Peritoneum (tissue), 1 donor: ENCODE results near the genes ANKEF1 and NDUFAF5.

GRCh38 chr20:7981853-7982341, 37.7 kb downstream of the TMX4 start:
- PRO-cap: no peak

DNA sequence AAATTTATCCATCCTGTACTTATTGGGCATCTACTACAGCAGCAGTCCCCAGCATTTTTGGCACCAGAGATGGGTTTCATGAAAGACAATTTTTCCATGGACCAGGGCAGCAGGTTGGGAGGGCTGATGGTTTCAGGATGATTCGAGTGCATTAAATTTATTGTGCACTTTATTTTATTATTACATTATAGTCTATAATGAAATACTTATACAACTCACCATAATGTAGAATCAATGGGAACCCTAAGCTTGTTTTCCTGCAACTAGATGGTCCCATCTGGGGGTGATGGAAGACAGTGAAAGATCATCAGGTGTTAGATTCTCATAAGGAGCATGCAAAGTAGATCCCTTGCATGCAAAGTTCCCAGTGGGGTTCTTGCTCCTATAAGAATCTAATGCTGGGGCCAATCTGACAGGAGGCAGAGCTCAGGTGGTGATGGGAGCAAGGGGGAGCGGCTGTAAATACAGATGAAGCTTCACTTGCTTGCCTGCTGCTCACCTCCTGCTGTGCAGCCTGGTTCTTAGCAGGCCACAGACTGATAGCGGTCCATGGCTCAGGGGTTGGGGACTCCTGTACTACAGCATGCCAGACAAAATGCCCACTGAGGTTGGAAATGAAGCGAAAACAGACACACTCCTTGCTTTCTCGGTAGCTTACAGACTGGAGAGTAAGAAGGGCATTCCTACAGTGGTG, 386.7 kb downstream of the PLCB1 start:
- PRO-cap: no peak

- PRO-cap: no peak
These were observed 468.4 kb downstream of the PLCB1 start for GRCh38 chr20:8600267-8600985.

DNA sequence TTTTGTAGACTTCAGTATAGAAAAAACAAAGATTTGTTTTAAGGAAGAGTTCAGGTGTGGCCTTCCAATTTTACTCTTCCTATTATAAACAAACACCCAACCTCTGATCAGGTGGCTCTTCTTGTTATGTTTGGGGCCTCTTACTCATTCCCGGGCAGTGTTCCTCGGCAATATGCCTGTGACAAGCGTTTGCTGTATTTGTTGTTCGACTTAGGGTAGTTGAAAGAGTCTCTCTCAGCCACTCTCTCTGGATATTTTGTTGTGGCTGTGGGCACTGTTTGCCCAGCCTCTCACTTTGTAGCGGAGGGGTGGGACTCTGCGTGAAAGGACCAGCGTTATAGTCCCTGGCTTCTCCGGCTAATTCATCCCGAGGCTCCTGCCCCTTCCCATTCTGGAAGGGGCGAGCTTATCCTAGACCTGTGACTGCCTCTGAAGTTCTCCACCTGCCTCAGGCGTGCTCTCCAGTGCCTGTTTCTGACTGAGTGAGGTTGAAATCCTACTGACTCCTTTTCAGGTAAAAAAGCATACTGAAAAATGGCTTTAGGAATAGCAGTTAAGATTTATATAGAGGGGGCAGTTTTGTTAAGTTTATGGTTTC, 97.4 kb downstream of the PLCB4 start:
- PRO-cap: no peak

- PRO-cap: no peak
These were observed 81.0 kb upstream of the ANKEF1 start for GRCh38 chr20:9953750-9954166.

DNA sequence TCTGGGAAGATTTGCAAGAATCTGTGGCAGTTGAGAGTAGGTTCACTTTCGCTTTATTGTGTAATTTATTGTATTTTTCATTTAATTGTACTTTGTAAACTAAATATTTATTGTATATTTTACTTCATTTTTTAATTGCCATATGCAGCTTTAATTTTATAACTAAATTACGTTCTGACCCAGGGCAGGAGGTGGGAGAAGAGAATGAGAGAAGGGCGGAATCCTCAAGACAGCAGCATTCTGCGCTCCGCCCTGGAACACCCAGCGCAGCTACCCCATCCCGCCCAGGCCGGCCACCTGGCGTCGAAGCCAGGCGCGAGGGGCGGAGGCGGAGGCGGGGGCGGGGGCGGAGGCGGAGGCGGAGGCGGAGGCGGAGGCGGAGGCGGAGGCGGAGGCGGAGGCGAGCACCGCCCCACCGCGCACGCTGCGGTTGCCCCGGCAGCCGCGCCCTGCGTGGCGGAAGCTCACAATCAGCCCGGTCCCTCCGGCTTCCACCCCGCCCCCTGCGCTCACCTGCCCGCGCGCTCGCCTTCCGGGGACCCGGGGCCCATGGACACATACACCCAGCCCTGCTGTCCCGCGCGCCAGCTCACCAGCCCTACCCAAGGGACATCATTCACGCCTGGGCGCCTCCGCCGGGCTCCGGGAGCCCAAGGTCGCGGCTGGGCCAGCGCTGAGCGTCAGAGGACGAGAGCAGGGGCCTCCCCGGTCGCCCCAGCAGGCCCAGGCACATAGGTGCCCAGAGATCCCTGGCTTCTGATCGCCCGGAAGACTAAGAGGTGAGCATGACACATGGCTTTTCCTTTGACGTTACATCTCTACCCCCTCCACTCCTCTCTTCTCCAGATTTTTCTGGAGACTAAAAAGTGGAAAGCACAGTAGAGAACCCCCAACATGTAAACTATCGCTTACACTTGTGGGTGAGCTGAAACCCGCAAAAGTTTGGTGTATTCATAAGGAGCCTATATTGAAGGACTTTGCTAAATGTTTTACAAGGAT, at the start of gene ANKEF1:
ANKEF1 (plus strand) TSS at position 433 of the 999 bp plus-strand sequence.
- PRO-cap: no peak

DNA sequence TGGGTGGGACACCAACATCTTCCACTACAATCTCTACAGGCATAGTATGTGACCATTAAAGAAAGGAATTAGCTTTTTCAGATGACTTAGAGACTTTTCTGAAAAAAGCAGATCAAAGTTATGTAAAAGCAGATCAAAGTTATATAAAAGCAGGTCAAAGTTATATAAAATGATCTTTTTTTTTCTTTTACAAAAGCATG, 36.4 kb downstream of the MKKS start:
- PRO-cap: no peak

- PRO-cap: no peak
These were observed 24.0 kb downstream of the JAG1 start for GRCh38 chr20:10649545-10650439.

DNA sequence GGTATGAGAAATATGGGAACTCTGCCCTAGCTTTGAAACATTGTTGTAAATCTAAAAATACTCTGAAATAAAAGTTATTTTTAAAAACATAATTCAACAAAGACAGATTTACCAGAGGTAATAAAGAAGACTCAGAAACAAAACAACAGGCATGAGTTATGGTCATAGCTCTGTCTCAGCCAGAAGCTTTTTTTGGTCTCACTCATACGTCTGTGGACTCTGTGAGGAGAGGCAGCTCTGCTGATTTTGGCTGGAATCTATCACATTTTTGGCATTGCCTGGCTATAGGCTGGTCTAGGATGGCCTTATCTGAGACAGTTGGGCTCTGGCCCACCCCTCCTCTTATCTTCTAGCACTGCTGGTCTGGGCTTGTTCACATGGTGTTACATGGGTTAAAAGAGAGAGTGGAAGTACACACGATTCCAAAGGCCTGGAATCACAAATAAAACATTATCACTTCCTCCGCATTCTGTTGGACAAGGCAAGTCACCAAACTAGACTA, 514.0 kb upstream of the BTBD3 start:
- PRO-cap: no peak

GRCh38 chr20:11411640-11412280, 505.9 kb upstream of the BTBD3 start:
- PRO-cap: no peak

DNA sequence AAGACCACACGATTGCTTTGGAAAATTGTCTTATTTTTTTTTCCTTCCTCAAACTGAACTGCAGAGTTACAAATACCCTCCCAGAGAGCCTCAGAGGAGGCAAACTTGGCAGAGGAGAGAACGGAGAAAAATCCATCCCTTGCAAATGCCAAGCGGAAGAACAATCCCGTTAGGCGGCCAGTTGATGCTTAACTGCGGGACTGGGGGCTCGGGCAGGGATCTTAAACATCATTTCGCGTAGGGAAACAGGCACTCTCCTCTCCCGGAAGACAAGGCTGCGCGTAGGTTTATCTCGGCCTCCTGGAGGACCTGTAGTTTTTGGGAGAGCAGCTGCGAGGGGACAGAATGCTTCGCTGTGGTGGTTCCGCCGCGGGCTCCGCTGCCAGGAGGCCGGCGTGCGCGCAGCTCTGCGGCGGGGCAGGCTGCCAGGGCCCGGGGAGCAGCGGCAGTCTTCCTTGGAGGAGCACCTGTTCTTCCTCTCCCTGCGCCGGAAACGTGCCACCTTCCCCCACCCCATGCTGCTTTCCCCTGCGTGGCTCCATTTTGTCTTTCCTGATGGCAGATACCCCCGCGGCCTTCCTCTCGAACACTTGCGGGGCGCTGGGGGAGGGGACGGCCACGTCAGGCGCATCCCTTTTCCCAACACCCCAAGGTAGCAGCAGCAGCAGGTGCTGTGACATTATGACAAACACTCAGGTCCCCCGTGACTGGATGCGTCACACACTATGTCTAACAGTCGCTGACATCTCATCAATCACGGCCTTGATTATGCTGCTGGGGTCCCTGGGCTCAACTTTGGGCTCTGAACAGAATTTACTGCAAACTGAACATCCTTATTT, 230.8 kb upstream of the BTBD3 start:
- PRO-cap: no peak

DNA sequence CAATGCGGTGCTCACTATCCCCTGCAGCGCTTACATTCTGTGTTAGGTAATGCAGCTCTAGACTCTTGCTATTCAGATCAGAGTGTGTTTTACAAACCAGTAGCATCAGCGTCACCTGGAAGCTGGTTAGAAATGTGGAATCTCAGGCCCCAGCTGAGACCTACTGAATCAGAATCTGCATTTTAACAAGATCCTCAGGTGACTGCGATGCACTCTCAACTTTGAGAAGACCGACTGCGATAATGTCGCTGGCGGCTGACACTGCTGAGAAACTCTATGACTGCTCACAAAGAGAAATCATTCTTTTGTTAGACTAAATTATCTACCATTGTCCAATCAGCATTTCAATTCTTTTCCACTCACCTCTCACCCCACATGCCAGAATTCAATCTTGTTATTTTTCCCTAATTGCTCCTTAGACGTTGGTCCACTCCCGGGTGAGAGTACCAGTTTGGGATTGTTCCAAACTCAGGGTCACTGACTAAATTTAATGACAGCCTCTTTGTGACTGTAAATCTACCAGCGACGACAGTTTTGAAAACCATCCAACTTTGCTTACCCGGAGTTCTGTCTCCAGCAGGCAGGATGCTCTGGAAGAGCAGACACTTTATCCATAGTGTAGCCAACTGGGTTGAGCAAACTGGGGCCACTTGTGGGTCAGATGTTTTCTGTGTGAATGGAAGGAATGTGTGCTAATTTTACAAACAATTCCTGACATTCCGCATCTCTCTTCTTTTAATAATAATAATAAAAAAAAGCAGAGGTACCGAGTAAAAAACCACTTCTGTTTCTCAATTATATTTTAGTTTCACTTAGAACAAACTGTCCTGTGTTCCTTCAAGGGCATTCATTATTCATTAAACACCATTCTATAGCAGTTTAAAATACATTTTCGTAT, 140.0 kb upstream of the BTBD3 start:
- PRO-cap: no peak

DNA sequence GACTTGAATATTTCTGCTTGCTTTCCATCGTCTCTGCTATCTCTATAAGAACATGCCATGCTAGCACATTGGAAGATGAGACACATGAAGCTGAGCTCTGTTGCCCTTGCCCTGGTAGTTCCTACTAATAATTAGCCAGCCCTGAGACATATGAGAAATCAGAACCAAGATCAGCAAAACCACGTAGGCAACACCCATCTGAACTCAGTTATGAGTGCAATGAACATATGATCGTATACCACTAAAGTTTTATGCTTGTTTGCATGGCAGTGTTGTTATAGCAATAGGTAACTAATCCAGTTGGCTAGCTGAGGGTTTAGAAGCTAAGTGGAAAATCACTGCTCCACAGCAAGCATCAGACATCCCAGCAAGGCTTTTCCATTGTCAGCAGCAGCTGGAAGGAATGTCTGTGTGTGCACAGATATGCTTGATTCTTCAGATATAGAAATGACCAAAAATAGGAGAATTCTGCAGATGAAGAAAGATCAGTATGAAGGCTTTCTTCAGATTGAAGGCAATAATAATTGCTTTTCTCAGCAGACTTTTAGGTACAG, 180.8 kb downstream of the BTBD3 start:
- PRO-cap: no peak

GRCh38 chr20:12286272-12286551, 368.5 kb downstream of the BTBD3 start:
- PRO-cap: no peak

- PRO-cap: no peak
These were observed 178.7 kb downstream of the TASP1 start for GRCh38 chr20:13459775-13460612.

GRCh38 chr20:13784758-13785880, at the start of gene NDUFAF5:
Gene NDUFAF5, plus strand, starts transcription at chr20:13785028.
- PRO-cap: bidirectional peak, plus-strand start at chr20:13785036, minus-strand start at chr20:13784892

- PRO-cap: no peak
These were observed 50.7 kb downstream of the FLRT3 start for GRCh38 chr20:14286809-14287062.

GRCh38 chr20:15061940-15062347, 724.5 kb upstream of the FLRT3 start:
- PRO-cap: no peak

DNA sequence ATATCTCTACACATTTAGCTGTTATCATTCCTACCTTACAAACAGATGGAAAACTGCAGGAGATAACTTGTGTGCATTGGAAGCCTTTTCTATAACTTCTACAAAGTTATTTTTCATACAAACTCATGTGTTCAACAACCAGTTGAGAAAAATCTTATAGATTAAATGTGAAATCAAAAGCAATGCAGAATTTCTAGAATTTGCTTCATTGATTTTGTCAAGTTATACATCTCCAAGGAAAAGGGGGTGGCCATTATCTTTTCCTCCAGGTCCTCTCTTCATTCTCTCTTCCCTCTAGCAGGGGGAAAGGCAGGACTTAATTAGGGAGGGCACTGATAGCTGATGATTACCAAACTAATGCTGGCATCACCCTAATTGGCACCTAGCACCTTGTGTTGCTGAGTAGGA, 971.7 kb upstream of the FLRT3 start:
- PRO-cap: no peak

DNA sequence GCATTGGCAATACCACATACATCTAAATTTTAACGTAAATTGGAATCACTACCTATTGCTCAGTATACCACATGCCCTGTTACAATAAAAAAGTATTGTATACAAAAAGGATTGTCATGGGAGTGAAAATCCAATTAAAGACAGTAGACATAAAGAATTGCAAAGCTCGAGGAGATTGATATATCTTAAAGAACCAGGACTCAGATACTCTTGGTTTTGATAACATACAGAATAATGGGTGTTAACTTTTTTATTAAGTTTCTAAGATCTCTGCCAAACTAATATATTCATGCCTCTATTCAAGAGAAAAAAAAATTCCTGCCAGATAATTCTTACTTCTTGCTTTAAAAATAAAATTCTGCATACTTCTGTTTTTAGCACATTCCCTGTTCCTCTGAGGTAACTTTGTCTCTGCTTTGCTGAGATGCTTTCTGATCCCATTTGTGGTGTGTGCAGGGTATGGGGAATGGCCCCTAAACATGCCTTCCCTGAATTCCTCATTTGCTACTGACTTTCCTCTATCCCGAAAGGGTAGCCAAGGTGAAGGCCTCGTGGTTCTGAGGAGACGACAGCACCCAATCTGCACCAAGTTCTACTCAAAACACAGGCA, 958.6 kb downstream of the KIF16B start:
- PRO-cap: no peak